RPMI7951 (cell line): ENCODE data around the genes WHRN and ATP6V1G1.

DNA sequence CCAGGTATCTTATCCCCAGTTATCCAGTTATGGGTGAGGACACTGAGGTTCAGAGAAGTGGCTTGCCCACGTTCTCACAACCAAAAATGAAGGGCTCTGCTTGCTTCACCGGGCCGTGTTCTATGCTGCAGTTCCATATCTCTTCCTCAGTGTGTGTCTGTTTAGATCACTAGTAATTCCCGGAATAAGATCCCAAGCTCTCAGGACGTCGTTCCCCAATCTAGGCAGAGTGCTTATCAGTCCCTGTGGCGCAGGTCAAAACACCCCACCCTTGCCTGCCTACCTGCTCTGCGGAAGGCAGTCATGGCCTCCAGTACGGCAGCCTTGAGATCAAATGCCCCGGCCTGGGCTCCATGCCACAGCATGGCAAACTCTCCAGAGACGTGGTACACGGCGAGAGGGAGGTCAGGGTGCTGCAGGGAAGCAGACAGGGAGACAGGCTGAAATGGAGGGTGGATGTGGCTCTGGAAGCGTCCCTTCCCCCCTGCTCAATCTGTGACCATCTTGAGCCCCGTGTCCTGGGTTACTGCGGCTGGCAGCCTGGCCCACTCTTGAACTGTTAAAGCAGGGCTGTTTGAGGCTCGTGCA is 12.0 kb upstream of the HDHD3 start:
- RAMPAGE, long total RNA, result no peak

DNA sequence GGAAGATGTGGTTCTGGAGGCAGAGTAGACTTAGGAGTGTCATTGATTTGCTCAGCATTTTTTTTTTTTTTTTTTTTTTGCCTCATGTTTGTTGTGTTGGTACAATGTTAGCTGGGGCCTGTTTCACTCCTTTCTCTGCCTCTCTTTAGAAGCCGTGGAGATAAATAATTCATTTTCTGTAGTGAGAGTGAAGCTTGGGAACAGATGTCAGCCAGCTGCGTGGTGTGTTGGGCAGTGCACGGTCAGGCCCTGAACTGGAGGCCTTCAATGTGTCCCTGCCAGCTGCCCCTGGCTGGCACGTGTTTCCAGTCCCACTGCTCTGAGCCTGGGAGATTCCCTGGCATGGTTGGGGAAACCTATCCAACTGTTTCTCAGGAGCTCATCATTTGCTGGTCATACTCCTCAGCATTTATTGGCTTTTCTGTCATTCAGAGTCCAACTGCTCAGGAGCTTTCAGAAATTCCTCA is 5.5 kb downstream of the RGS3 start:
- RAMPAGE, long total RNA, result no peak

- RAMPAGE, long total RNA, result no peak
These were observed 118.5 kb downstream of the RGS3 start for GRCh38 chr9:113581733-113582804.

DNA sequence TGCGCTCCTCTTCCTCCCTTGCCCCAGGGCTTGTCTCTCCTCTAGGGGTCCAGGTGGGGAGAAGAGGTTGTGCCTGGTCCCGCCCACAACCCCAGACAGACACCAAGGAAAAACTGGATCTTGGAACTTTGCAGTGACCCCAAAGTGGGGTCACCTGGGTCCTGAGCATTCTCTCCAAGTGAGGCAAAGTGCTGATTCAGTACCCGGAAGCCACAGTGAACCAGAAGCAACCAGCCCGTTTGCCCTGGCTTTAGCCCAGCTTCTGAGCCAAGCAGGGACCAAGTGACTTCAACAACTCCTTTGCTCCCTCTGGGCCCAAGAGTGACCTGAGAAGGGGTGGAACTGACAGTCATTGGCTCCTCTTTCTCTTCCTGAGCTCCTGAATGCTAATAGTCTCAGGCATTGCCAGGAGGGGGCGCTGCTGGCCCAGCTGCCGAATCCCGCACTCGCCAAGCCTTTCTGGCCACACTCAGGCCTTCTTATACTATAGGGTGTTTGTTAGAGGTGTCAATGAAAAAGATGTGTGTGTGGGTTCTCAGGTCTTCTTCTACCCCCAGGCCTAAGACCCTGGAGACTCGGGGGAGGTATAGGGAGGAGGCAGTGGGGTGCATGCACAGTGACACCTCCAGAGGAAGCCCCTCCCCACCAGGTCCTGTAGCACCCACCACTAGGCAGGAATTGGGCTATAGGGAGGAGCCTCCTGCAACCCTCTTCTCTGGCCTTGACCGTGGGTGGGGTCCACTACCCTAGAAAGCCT is 128.1 kb downstream of the RGS3 start:
- RAMPAGE, long total RNA, result no peak

- RAMPAGE, long total RNA, result no peak
These were observed 188.1 kb upstream of the ZNF618 start for GRCh38 chr9:113687897-113688584.

- RAMPAGE, long total RNA, result no peak
These were observed 689 bp downstream of the AMBP start for GRCh38 chr9:114077316-114077905.

GRCh38 chr9:114153632-114154631 is 1.4 kb upstream of the COL27A1 start:
- RAMPAGE, long total RNA, result no peak

DNA sequence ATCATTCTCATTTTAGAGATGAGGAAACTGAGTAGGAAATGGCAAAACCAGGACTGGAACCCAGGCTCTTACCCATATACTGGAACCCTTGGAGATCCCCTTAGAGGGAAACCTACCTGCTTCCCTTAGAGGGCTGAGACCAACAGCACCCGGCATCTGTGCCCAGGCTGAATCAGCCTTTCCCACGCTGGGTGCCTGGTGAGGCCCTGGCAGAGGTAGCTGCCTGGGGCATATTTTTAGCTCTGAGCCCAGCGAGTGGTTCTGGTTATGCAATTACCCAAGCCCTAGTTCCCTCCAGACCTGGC is 23.6 kb downstream of the COL27A1 start:
- RAMPAGE, long total RNA, result no peak

DNA sequence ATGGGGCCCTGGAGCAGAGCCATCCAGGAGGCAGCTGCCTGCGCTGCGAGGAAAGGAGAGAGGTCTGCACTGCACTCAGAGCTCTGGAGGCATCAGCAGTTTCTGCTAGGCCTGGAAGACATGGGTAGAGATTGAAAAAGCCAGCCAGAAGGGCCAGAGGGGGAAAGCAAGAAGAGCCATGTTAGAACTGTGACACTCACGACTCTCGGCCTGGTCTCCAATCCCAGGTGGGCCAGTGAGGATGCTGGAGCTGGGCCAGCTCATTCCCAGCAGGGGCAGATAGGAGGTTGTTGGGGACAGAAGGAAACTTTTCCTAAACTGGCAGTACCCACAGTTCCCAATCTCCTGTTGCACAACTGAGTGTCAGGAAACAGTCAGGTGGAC is 8.0 kb upstream of the ORM1 start:
- RAMPAGE, long total RNA, result no peak

GRCh38 chr9:114328165-114328769 is 1.4 kb upstream of the ORM2 start:
- RAMPAGE, long total RNA, result no peak

DNA sequence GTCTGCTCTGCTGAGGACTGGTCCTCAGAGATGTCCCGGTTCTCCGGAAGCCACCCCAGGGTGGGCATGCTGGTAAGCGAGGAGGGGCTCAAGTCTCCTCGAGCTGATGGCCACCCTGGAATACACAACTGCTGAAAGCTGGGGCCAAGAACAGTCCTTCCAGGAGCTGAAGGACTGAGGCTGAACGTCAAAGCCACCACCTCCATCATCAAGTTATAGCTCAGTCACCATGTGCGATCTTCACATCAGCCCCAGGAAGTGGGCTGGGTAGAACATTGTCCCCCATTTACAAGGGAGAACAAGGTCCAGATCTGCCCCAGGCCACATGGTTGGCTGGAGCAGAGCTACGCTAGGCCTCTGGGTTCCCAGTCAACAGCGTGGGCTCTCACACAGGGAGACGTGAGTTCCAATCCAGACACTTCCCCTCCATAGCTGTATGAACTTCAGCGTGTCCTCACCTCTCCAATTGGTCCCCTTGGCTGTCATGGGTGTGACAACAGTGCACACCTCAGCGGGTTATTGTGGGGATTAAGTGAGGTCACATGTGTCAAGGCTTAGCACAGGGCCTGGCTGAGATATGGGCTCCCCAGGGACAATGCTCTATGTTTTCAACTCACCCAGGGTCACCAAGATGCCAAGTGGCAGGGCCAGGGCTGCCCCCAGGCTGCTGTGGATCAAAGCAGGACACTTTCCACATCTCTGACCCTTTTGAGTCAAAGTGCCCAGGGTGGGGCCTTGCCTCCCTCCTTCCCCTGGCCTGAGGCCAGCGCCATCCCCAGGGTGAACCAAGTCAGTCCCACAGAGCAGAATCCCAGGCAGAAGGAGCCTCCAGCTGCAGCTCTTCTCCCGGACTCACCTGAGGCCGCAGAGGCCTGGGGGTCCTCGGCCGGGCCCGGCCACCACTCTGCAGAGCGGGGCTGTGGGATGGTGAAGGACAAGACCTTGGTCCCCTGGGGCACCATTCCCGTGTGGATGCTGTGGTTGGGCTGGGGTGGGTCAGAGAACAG is 19.9 kb downstream of the AKNA start:
- RAMPAGE, long total RNA, result no peak

- RAMPAGE, long total RNA, result no peak
These were observed 17.7 kb downstream of the AKNA start for GRCh38 chr9:114369880-114370738.

DNA sequence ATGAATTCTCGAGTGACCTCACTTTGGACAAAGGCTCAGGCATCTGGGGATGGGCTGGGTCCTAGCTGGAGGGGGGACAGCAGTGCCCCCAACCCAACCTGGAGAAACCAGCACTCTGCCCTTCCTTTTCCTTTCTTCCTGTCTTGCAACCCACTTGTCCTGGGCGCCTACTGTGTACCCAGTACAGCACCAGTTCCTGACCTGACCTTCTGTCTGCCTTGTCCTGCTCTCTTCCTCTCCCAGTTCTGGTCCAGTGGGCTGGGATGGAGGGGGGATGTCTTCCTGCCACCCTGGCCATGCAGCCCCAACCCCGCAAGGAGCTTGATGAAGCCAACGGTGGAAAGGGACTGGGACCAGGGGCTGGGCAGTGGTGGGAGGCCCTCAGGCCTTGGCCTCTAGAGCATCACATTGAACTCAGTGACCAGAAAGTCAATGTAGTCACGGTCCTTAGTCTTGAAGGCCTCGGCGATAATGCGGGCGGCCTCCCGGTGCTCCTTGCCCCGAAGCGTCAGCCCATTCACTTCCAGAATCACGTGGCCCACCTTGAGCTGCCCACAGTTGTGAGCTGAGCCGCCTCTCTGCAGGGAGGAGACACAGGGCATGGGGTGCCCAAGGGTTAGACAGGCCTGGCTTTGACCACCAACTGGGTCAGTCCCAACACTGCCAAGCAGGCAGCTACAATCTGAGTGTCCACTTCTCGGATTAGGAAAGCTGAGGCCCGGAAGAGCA is 14.7 kb upstream of the AKNA start:
- RAMPAGE, long total RNA, result no peak

DNA sequence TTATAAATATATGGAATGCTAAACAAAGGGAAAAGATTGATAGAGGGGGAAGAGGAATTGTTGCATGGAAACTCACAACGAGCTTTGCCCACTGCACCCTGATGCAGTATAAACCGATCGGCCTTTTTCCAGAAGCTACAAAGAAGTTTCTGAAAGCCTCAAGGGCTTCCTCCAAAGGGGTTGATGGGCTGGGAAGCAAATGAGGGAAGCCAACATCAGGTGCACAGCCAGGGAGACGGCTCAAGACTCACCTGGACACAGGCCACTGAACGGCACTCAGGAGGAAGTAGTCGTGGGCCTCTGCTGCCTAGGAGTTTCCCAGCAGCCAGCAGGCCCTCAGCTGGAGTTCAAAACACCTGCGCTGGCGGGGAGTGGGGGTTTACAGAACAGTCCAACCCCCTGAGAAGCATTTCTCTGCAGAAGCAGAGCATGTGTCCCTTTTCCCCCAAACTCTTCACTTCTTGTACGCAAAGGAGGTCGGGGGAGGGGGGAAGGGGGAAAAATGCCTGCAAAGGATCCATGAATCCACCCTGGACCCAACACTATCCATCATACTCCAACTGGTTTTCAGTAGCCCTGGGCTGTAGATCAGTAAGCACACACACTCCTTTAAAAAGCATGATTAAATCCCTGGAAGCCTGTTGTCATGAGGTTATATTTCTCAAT is 2.3 kb downstream of the WHRN start:
- RAMPAGE, long total RNA, result no peak

DNA sequence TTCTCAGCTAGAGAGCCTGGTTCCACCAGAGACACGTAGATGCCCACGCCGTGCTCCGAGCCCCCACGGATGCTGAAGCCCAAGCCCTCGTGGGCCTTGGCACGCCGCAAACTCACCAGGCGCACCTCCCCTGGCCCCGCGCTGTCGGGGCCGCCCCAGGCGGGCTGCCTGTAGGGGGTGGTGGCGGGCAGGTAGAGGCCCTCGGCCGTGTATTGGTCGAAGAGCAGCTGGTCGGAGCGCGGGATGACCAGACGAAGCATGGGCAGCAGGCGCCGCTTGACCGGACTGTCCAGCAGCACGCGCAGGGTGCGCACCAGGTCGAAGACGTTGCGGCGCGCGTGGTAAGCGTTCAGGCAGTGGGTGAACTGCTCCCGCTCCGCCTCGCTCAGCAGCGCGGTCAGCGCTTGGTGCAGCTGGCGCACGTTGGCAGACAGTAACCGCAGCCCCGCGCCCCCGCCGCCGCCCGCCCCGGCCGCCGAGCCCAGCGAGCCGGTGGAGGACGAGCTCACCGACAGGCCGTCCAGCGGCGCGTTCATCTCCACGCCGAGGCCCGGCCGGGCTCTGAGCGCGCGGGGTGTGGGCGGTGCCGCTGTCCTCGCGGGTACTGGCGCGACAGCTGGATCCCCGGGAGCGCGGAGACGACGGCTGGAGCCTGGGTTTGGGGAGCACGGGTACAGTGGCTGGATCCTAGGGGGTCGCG is 857 bp downstream of the WHRN start:
- RAMPAGE, long total RNA, result no peak

GRCh38 chr9:114504966-114505821 is at the start of gene WHRN:
TSS of gene WHRN (minus strand) at chr9:114505473.
- RAMPAGE, long total RNA, result no peak

DNA sequence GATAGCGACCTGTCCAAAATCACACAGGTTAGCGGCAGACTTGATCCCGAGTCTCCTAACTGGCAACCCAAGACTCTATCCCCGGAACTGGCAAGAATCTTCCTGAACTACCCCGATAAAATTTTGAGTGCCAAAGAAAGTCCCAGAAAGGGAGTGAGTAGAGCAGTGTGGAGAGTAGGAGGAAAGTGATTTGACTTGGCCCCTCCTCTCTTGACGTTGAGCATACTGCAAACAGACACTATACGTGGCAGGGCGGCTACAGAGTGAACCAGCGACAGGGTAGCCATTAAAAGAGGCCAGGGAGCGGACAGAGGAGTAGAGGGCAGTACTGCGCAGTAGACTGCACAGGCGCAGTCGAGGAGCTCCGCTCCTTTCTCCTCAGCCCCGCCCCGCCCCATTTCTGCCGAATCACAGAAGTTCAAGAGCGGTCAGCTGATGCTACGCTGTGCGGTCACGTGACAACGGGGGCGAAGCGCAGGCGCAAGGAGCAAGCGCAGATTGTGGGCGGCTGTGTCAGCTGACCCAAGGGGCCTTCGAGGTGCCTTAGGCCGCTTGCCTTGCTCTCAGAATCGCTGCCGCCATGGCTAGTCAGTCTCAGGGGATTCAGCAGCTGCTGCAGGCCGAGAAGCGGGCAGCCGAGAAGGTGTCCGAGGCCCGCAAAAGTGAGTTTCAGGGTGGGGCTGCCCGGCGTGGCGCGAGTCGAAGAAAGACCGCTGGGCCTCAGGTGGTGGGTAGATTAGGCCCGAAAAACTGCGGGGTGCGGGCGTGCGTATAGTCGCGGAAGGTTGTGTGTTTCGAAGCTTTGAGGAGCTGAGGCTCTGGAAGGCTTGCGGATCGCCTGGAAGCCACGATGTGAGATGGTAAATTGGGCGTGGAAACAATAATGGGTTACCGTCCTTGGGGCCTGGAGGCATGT is at the start of gene ATP6V1G1:
TSS of gene ATP6V1G1 (plus strand) at position 511 of the 916 bp plus-strand sequence.
- RAMPAGE, long total RNA, result start-site peak on the plus strand centred at position 521 of the sequence, 89 bp wide, 1,026 and 601 reads in 2 replicates

- RAMPAGE, long total RNA, result no peak
These were observed 5.7 kb downstream of the TMEM268 start for GRCh38 chr9:114616637-114617434.

DNA sequence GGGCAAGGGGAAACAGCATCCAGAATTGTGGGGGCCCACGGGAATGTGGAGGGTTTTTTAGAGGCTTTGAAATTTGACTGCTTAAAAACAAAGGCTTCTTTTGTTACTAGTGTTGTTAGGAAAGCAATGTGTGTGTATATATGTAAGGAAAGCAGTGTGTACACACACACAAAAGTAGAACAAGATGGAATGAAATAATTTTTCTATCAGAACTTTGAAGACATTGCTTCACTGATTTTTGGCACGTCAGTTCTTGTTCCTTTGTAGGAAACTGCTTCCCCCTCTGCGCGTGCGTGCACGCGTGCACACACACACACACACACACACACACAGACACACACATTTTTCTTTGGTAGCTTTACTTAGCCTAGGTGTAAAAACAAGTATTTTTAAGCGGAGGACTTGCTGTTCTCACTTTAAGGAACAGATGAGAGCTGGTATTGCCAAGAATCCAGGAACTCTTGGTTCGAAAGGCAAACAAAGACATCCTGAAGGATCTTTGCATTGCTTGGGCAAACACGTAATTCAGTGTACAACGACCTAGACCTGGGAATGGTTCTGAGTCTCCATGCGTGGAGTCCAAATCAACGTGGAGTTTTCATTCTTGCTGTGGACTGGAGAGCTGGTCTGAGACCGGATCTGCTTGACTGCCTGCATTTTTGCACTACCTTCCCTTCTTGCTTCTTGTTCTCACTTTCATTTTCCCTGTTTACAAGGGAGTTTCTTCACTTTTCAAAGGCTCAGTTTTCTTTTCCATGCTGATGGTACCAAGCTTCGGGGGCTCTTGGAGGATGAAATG is 8.1 kb downstream of the TMEM268 start:
- RAMPAGE, long total RNA, result no peak

GRCh38 chr9:114893039-114893599 is 37.3 kb downstream of the TNFSF8 start:
- RAMPAGE, long total RNA, result no peak